ENCODE measurements around a stretch of chr9.

GRCh38 chr9:127546300-127547001, 22.4 kb downstream of the NIBAN2 start:
- PRO-cap = no peak

DNA sequence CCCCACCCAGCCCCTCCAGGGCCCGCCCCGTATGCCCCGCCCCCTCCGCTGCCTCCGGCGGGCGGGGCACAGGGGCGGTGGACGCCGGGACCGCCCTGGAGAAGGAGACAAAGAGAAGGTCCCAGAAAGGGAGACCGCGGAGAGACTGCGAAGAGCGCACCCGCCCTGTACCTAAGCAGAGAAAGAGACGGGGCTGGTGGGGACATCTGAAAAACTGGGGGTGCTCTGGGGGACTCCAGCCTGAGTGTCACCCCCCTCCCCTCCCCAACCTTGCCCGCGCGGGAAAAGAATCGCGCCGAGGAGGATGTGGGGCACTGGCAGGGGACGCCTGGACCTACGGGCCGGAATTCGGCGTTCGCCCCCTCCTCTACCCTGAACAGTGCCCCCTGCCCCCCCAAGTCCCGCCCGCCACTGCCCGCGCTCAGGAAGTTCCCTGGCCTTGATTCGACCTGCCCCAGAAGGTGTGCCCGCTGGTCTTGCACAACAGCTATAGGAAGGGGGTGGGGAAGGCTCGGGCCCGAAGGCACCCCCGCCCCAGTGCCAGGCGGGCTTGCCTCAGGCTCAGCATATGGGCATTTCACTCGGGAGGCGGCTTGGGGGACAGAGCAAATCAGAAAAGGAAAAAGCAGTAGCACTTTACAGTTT, 485 bp upstream of the NIBAN2 start:
- PRO-cap = bidirectional peak, plus-strand start at position 110 of the sequence, minus-strand start outside the sequence; bidirectional peak, plus-strand start at position 580 of the sequence, minus-strand start at position 435 of the sequence

- PRO-cap = bidirectional peak, plus-strand start at chr9:127576323, minus-strand start at chr9:127576221
Measured at GRCh38 chr9:127576029-127576555, 7.2 kb upstream of the NIBAN2 start.

GRCh38 chr9:127738588-127738861, 3.4 kb upstream of the TOR2A start:
- PRO-cap = no peak

DNA sequence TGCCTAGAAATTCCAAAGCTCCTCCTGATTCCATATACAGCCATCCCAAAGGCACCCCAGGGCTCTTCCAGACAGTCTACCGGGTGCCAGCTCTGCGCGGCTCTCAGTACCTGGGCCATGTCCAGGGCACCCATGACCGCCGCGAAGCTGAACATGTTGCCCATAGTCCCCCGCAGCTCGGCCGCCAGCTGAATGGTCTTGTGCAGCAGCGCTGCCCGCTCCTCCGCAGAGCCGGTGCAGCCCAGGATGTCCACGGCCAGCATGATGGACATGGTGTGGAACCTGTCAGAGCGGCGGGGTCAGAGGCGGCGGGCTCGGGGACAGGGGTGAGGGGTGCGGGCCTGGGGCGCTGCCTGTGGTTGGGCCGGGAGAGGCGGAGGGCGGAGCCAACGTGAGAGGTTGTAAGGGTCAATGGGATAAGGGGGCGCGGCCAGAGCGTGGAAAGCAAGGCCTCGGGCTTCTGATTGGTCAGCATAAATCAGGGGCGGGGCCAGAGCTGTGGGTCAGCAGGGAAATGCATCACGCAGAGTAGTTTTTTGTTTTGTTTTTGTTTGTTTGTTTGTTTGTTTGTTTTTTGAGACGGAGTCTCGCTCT, 6.7 kb upstream of the TOR2A start:
- PRO-cap = no peak

- PRO-cap = no peak
Measured at GRCh38 chr9:127761202-127761750, 17.2 kb downstream of the SH2D3C start.

DNA sequence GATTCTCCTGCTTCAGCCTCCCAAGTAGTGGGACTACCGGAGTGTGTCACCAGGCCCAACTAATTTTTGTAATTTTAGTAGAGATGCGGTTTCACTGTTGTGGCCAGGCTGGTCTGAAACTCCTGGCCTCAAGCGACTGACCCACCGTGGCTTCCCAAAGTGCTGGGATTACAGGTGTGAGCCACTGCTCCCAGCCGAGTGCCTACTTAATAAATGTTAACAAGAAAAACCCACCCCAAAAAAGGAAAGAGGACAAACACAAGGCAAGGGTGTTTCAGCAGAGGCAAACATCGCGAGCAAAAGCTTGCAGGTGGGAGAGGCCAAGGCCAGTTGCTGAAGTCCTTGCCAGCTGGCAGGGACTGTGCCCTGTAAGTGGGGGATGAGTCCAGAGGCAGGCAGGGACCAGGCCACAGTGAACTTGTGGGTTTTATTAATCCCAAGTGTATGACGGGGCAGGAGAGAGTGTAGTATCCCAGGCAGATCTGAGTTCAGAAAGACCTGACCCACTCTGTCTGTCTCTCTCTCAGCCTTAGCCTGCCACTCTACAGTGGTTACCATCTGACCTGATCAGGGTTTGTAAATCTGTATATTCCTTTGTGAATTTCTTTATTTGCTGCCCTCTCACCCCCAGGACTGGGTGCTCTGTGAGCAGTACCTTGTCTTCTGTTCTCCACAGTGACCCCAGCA, 6.3 kb upstream of the FPGS start:
- PRO-cap = no peak

GRCh38 chr9:127808480-127808808, 5.8 kb downstream of the FPGS start:
- PRO-cap = no peak

GRCh38 chr9:127816739-127817578, 14.3 kb downstream of the FPGS start:
- PRO-cap = no peak

- PRO-cap = no peak
Measured at GRCh38 chr9:127867517-127868127, 9.9 kb downstream of the AK1 start.

DNA sequence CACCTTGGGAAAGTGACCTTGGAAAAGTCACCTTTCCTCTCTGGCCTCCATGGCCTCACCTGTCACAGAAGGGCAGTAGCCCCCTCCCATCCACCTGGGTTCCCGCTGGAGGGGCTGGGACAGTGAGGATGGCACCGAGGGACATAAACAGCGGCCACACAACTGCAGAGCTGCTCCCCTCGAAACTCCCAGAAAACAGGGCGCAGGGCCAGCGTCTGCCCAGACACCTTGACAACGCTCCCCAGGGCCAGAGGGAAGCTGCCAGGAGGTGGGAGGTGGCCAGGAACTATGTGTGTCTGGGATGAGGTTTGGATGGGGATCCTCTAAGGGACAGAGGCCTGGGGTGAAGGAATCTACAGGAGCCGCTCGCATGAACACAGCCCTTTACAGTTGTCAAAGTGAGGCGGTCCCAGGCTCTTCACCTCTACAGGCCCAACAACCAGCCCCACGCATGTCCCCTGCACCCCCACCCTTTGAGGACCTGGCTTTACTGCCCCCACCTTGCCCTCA, 2.6 kb downstream of the AK1 start:
- PRO-cap = no peak

DNA sequence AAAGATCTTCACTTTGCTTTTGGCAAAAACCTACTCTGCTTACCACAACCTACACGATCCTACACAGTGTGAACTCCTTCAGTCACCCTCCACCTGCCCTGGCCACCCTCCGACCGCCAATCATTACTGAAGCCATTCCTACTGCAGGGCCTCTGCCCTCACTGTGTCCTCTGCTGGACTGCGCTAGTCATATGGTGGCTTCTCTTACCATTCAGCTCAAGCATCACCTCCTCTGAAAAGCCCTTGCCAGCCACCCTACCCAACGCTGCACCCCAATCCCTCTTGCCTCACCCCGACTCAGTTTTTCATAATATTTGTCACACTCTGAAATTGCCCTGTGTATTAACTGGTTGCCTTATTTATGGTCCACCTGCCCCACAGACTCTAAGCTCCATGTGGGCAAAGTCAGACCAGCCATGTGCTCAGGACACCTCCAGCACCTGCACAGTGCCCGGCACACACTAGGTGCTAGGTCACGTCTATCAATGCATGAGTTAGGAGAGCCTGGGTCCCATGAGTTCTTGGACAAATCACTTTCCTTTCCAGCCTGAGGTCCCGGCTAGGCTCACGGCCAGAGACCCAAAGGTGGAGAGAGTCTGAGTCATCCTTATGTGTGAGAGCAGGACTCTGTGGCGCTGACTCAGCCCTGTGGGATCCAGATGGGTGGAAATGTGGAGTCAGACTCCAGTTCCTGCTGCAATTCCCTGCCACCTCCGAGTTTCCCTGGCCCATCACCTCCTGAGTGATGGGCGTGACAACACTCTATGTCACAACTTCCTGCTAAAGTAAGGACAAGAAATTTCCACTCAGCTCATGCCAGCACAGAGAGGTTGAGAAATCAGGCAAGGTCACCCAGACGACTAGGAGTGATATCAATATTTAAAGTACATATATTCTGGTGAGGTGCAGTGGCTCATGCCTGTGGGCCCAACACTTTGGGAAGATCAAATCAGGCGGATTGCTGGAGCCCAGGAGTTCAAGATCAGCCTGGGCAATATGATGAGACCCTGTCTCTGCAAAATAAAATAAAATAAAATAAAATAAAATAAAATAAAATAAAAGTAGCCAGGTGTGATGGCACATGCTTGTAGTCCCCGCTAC, 2.4 kb upstream of the ST6GALNAC4 start:
- PRO-cap = no peak

- PRO-cap = no peak
Measured at GRCh38 chr9:127921388-127922148, 4.7 kb upstream of the ST6GALNAC4 start.

GRCh38 chr9:127935635-127936355, 1.9 kb downstream of the DPM2 start:
- PRO-cap = no peak

DNA sequence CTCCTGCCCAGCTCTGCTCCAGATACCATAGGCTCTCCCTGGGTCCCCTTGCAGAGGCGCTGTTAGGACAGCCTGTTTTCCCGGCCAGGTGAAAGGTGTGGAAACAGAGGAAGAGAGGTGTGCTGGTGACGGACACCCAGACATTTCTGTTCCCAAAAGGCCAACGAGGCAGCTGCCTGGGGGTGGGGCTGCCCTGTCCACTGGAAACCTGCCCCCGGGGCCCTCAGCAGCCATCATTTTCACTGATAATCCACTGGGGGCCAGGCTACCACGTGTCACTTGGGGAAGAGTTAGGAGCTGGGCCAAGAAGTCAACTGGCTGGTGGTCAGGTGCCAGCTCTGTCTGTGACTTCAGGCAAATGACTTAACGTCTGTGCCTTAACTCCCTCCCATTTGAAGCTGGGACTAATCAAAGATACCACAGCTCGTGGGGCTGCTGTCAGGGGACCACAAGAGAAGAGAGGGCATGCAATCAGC, 12.1 kb upstream of the DPM2 start:
- PRO-cap = no peak

DNA sequence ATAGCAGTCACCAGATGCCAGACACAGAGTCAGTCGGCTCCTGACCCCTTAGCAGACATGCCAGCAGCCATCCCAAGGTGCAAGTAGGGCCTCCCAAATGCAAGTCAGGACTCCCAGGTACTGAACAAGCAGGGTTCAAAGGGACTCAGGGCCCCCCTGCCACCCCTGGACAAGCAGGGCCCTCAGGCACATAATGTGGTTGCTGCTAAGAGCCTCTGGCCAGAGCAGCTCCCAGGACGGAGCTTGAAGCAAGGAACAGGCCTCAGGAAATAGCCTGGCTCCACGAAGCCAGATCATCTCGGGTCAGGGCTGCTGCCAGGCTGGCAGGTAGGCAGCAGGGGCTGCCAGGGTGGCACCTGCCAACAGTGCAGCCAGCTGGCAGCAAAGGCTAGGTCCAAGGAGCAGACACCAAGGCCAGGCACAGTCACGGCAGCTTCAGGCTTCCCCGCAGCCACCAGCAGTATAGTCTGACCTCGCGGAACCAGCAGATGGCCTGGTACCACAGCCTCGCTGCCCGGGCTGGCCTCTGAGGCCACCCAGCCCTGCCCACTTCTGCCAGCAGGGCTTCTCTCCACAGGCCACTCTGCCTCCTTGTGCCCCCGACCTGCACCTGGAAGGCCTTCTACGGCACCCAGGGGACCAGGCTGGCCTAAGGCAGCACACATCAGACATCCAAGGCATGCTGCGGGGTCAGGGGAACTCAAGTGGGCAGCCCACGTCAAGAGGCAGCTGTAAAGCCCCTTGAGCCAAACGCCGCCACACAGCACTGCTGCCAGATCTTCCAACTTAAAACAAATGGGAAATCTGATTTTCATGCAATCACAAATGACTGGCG, 7.4 kb downstream of the EEIG1 start:
- PRO-cap = no peak

DNA sequence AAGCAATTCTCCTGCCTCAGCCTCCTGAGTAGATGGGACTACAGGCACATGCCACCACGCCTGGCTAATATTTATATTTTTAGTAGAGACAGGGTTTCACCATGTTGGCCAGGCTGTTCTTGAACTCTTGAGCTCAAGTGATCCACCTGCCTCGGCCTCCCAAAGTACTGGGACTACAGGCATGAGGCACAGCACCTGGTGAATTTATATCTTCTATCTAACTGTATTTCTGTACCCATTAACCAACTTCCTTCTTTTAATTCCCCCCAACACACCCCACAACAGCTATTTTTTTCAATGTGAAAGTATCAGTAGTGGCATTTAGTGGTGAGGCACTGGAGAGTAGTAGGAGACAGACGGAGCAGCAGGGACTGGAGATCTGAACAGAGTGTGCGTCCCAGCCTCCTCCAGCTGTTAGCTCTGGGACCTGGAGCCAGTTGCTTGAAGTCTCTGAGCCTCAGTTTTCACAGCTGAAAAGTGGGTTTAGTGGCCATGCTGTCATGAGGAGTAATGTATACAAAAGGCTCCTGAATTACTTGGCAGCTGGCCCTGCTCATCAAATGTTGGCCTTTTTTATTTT, 10.9 kb upstream of the EEIG1 start:
- PRO-cap = no peak

DNA sequence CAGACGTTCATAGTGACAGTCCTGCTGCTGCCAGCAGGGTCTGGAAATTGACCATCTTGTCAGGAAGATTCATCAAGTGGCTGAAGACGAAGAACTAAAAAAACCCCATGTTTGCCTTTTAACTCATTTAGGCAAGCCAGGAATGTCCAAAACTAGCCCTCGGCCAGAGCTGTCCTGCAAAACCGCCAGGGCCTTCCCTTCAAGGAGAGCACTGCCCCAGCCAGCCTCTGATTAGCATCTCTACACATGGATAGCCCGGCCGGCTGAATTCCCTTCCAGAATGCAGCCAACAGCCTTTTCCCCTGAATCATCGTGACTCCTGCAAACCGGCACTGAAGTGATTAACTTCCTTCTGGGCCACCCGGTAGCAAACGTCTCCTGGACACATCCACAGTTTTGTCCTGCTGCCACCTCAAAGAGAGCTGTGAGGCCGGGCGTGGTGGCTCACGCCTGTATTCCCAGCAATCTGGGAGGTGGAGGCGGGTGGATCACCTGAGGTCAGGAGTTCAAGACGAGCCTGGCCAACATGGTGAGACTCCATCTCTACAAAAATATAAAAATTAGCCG, 20.9 kb upstream of the EEIG1 start:
- PRO-cap = unidirectional peak, plus-strand start at position 393 of the sequence

DNA sequence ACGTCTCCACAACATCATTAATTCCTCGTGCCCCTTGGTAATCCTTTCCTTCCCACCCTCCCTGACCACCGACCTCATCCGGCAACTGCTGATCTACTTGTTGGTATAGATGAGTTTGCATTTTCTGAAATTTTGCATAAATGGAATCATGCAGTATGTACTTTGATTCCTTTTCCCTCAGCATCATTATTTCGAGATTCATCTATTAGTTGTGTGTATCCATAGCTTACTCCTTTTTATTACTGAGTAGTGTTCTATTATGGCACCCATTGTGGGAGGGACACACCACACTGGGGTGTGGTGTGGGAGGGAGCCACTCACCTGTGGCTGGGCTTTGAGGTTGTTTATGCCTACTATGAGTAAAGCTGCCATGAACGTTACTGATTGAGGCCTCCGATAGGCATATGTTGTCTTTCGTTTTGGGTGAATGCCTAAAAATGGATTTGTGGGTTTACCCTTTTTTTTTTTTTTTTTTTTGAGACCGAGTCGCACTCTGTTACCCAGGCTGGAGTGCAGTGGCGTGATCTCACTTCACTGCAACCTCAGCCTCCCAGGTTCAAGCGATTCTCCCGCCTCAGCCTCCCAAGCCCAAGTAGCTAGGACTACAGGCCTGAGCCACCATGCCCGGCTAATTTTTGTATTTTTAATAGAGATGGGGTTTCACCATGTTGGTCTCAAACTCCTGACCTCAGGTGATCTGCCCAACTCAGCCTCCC, 36.2 kb downstream of the NAIF1 start:
- PRO-cap = no peak

- PRO-cap = no peak
Measured at GRCh38 chr9:128053651-128054103, 13.4 kb downstream of the NAIF1 start.